ENCODE measurements around the gene H2AP.

GRCh38 chrX:32343103-32343323 lies 868.3 kb downstream of the DMD start:
- PRO-cap, result no peak

- PRO-cap, result no peak
These were observed 127.9 kb upstream of the DMD start for GRCh38 chrX:33339270-33339600.

DNA sequence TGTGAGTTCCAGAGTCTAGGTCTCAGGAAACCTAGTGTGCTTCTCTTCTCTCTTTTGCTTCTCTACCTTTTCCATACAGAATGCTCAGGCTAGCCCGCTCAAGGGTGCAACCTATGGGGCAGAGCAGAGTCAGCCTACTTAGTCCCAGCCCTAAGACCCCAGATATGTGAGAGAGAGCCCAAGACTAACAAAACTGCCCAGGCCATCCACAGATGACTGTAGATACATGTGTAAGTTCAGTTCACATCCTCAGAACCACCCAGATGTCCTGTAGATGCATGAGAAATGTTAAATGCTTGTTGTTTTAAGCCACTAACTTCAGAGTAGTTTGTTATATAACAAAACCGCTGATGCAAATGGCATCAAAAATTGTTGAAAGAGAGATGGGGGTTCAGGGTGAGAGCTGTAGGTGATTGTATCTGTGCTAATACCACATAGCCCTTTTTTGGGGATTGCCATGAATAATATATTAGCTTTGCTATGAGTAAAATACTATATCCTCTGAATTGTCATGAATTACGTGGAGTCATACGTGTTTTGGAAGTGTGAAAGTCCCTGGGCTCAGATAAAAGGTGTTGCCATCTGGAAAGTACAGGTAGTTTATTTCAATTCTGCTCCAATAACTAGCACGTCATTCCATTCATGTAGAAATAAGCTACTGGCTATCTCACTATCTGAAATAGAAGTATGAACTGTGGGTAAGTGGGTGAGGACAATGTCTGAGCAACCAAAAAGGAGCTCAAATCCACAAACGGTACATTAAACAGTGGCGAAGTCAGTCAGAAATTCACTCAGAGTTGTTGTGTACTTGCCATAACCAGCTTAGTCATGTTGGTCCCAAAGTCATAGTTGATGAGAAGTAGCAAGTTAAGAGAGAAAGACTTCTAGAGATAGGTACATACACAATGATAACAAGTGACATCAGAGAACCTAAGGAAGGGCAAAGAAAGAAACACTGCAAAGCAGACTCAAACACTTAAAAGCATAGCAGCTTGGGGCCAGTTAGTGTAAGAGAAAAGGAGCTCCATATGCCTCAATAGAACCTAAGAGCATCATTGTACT lies 30.6 kb downstream of the DYNLT3 start:
- PRO-cap, result no peak

- PRO-cap, result no peak
These were observed 13.6 kb downstream of the DYNLT3 start for GRCh38 chrX:37833822-37834162.

GRCh38 chrX:37990704-37990993 lies at the start of gene H2AP:
Gene H2AP, plus strand, starts transcription at chrX:37990779.
- PRO-cap, result no peak

- PRO-cap, result no peak
These were observed 33.3 kb downstream of the RPGR start for GRCh38 chrX:38293798-38294711.

- PRO-cap, result no peak
These were observed 56.9 kb downstream of the OTC start for GRCh38 chrX:38409332-38409658.

GRCh38 chrX:38805614-38806463 lies 4.6 kb downstream of the MID1IP1 start:
- PRO-cap, result no peak

DNA sequence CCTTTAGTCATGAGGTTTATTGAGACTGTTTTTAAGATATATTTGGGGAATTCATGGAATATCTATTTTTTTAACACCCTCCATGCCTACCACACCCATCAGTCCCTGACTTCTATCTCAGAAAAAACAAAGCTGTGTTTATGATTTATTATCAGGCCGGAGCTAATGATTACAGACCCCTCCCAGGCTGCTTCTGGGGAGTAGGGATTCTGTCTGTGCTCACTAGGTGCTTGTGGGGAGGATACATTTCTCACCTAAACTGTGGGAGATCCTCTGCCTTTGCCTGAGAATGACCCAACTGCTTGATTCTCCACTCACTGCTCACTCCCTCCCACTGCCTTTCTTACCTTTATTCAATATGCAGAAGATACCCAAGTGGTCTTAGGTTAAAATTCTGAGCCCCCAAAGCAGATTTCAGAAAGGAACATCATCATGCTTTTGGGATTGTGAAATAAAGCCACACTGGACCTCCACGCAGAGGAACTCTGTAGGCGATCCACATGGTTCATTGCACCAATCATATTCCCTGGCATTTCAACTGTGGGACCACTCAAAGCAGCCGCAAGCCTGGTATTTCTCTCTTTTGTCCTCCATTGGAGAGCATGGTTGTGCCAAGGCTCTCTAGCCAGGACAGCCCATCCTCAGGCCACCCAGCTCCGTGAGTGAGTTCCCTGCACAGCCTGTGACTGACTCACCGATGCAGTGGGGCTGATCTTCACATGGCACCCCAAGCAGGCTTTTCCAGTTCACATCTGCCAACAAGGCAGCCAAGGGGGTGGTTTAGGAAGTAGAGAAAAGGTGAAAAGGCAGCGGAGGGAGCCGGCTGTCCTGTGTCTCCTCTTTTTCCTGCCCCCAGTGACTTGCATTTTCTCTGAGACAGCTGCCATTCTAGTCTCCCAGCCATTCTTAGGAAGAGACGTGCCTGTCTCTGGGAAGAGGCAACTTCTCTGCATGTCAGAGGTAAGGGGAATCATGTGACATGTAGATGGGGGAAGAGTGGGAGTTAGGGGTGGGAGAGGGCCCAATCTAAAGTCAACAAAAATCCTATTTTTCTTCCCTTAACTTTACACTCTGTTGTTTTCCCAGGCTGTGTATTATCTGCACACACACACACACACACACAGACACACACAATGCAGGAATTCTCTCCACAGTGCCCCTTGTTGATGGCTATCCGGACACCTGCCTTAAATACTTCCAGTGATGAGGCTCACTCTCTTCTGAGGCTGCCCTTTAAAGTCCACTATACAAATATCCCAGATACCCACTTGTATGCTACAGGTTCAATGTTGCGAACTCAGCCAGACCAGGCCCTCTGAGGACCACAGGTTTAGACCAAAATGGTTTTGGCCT lies 69.1 kb downstream of the MID1IP1 start:
- PRO-cap, result no peak

DNA sequence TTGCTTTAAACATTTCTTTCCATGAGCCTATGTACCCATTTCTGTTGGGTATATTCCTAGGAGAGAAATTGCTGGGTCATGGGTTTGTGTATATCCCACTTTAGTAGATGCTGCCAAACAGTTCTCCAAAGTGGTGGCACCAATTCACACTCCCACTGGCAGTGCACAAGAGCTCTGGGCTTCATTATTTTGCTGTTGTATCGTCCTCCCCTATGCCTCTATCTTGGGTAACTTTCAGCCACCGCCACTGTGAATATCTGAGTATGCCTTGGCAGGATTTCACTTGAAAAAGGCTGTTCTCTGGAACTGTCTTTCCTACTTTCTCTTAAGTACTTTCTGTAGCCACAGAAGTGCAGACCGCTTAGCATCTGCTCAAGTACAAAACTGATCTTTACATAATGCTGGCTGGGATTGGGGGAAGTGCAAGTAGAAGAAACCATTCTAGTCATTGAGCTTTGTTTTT lies 77.3 kb downstream of the MID1IP1 start:
- PRO-cap, result no peak

DNA sequence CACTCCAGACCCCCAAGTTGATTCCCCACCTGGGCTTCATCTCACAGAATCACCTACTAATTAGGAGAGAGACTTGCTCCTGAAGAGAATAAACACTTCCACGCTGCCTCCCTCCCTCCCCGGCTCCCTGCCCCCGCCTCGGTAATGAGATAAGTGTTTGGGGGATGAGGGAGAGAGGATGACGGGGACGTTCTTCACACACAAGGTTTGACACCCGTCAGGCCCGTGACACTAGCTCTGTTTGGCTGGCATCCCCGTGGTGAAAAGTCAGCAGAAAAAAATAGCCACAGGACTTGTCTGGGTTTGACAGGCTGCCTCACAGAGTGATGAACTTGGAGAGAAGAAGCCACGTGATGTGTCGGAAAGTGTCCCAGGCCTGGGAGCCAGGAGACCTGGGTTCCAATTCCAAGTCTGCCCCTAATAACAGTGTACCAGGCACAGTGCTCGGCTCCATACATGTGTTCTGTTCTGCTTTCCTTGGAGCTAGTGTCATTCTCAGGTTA lies 578.1 kb downstream of the BCOR start:
- PRO-cap, result no peak

GRCh38 chrX:39730473-39730797 lies 367.3 kb downstream of the BCOR start:
- PRO-cap, result no peak

DNA sequence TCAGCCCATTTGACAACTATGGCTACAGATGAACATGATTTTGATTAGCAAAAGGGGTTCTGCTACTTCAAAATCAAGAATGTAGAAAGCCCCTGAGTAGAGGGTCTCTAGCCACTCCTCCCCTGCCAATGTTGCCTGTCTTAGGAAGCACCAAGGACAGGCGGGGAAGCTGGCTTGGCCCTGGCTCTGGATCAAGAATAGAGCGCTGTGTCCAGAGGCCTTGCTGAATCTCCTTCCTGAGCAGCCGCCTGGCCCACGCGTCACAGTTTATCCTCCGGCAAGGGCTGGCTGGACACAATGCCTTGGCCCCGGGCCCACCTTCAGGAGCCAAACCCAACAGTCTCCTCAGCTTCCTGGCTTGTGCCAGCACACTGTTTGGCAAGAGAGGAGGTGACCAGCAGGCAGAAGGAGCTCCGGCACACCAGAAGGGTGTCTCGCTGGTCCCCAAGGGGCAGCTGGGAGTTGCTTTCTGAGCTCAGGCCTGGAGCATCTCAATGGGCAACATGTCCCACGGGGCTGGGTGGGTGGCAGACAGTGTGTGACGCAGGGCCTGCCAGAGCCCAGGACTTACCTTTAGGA lies 361.6 kb downstream of the BCOR start:
- PRO-cap, result no peak

DNA sequence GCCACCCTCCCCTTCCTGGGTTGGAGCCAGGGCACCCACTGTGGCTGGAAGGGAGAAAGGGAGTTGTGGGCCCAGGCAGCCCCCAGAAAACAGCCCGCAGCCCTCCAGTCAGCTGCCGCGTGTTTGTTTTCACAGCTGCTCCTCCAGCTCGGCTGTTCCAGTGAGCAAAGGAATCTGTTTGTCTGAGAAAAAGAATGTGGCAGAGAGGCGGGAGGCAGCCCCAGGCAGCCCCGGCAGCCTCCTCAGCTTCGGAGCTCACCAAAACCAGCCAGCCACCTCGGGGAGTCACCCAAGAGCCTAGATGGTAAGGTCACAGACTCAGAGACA lies 338.2 kb downstream of the BCOR start:
- PRO-cap, result no peak

GRCh38 chrX:39766115-39766873 lies 331.5 kb downstream of the BCOR start:
- PRO-cap, result no peak

- PRO-cap, result no peak
These were observed 280.8 kb downstream of the BCOR start for GRCh38 chrX:39816717-39817632.

DNA sequence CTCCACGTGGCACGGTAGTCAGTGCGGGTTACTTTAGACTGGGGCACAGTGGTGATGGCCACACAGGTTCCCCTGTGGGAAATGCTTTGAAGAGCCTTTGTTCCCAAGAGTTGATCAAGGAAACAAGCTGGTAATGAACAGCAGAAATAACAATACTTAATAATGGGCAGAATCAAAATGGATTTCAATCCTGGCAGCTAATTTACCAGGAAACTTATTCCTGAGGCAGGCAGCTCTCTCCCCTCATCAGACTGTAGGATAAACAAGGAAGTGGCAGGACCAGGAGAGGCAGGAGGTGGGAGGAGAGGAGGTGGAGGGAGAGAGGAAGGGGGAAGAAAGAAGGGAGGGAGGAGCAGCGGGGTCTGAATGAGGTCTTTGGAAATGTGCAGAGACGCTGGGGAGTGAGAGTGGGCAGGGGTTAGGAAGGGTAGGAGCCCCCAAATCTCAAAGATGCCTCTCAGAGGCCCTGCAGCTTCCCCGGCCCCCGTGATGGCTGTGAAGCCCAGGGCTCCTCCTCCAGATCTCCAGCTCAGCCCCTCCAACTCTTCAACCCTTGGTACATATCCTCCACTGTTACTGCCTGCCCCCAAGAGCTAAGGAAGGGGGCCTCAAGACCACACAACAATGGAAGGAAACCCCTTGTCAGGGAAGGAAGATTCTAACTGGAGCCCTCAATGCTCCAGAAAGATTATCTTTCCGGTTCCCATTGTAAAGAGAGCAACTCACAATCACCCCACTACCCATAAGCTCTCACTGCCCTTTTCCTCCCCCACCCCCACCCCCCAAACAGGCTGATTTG lies 231.4 kb downstream of the BCOR start:
- PRO-cap, result unidirectional peak, minus-strand start at position 253 of the sequence

DNA sequence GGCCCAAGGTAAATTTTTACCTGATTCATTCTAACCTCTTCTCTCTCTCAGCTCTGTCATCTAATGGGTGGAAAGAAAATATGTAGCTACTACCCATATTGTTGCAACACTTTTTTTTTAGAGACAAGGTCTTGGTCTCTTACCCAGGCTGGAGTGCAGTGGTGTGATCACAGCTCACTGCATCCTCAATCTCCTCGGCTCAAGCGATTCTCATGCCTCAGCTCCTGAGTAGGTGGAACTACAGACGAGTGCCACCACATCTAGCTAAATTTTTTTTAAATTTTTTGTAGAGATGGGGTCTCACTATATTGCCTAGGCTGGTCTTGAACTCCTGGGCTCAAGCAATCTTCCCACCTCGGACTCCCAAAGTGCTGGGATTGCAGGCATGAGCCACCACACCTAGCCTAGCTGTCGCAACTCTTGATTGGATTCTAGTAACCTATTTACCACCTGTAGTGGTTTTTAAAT lies 76.6 kb downstream of the BCOR start:
- PRO-cap, result no peak

DNA sequence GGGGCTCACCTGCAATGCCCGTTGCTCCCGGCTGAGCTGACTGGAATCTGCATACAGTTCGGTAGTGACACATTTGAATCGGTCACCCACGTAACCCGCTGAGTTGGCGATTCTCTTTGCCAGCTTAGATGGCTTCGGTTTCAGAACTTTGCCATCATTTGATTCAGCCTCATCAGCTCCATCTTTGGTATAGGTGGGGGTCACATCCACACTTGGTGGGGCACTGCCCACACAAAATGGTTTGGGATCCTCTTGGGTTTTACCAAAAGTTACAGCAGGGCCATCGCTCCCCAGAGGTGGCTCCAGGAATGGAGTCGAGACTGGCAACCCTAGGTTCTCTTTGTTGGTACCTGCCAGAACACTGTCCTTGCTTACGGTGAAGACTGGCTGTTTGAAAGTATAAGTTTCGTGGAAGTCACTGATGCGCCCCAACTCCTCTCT lies 25.4 kb downstream of the BCOR start:
- PRO-cap, result no peak

GRCh38 chrX:40083231-40083921 lies 14.4 kb downstream of the BCOR start:
- PRO-cap, result no peak

Data from ileum (tissue), 1 donor.